ENCODE measurements around the genes PLA2G4F, CDAN1, EPB42 and TGM5.

GRCh38 chr15:42056776-42057916 lies 36.3 kb upstream of the PLA2G4E start:
- RRBS = 9% methylated on average over 15 of the region's 44 CpGs

- RRBS = no CpG with 5 or more reads among the region's 11 CpGs
These were observed 14.6 kb downstream of the PLA2G4F start for GRCh38 chr15:42141845-42142259.

DNA sequence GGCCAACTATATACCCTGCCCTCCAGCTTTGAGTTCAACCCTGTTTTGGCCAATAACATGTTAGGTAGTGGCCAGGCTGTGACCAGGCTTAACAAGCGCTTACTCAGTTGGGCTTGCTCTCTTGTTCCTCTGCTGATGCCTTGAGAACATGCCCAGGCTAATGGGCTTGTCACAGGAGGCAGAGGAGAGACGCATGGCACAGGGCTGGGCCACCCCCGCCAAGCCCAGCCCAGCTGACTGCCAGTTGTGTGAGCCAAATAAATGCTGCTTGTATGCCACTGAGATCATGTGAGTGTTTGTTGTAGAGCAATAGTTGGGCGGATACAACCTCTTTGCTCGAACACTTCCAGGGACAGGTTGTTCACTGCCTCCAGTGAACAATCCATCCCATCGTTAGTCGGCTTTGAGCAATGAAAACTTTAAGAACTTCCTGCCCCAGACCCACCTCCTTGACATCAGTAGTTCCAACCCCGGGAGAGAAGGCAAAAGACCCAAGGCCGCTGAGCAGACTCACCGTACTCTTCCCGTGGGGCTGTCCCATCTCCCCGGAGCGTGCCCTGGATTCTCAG lies 4.2 kb downstream of the PLA2G4F start:
- RRBS = 97% methylated on average over 5 of the region's 13 CpGs

GRCh38 chr15:42156471-42157018 lies at the start of gene PLA2G4F:
Gene PLA2G4F (minus strand): TSS chr15:42156636.
- RRBS = no CpG with 5 or more reads among the region's 5 CpGs

DNA sequence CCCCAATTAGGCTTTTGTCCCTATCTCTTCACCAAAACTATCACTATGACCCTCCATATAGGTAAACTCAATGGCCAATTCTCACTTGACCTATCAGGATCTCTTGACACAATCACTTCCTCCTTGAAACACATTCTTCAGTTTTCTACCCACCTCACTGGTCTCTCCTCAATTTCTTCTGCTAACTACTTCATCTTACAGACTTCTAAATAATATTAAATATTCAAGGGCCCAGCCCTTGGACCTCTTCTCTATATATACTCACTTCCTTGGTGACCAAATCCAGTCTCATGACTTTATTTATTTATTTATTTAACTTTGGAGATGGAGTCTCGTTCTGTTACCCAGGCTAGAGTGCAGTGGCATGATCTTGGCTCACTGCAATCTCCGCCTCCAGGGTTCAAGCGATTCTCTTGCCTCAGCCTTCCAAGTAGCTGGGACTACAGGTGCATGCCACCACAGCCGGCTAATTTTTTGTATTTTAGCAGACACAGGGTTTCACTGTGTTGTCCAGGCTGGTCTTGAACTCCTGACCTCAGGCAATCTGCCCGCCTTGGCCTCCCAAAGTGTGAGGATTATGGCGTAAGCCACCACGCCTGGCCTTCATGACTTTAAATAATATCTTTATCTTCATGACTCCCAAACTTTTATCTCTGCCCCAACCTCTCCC lies 26.8 kb upstream of the VPS39 start:
- RRBS = no CpG with 5 or more reads among the region's 7 CpGs

DNA sequence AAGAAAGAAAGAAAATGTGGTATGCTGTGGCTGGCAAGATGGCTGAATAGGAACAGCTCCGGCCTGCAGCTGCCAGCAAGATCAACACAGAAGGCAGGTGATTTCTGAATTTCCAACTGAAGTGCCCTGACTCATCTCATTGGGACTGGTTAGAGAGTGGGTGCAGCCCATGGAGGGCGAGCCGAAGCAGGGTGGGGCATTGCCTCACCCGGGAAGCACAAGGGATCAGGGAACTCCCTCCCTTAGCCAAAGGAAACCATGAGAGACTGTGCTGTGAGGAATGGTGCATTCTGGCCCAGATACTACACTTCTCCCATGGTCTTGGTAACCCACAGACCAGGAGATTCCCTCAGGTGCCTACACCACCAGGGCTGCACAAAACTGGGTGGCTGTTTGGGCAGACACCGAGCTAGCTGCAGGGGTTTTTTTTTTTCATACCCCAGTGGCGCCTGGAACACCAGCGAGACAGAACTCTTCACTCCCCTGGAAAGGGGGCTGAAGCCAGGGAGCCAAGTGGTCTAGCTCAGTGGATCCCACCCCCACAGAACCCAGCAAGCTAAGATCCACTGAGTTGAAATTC lies 27.9 kb upstream of the TMEM87A start:
- RRBS = no CpG with 5 or more reads among the region's 7 CpGs

DNA sequence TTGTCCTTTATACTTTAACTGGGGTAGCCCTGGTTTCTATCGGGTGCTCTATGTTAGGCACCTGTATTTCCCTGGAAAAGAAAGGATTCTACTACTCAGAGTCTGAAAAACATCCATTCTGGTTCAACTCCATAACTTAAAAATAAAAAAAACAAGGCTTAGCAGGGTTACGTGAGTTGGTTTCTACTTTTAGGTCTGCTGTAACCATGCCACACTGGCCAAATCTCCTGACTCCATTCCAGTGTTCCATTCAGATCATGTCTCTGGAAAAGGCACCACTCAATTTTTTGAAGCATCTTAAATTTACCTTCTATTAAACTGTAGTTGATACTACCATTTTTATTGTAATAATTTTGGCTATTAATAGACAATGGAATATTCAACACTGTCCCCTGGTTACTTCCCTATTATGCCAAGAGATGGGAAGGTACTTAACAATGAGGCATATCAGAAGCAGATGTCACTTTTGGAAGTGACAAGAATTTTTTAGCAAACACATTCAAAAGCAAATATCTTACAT lies 62.1 kb downstream of the CAPN3 start:
- RRBS = no CpG with 5 or more reads among the region's 2 CpGs

DNA sequence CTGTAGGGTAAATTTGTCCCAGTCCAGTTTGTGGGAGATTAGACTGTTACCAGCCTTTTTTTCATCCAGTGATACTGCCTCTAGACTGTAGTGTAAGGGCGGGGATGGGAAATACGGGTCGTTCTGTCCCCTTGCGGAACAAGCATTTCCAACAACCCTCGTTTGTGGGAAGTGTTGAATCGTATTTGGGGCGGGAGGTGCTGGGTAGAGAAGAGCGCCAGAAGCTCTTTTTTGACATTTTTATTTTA lies 476 bp downstream of the HAUS2 start:
- RRBS = no CpG with 5 or more reads among the region's 8 CpGs

GRCh38 chr15:42582617-42583507 lies 7.5 kb downstream of the STARD9 start:
- RRBS = no CpG with 5 or more reads among the region's 8 CpGs

DNA sequence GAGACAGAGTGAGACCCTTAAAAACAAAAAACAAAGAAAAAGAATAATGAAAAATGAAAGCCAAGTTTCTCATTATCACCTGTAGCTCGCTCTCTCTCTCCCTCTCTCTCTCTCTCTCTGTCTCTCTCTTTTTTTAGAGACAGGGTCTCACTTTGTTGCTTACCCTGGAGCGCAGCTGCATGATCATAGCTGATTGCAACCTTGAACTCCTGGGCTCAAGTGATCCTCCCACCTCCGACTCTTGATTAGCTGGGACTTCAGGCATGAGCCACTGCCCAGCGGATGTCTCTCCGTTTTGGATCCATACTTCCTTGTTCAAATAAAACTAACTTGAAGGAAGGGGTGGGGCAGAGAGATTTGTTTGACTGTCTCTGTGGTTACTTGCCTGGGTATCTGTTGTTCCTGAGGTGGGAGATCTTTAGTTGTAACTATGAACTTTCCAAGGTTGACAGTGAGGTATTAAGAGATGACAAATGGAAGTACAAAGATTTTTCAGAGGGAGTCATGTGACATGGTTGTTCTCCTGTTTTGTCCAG lies 46.9 kb downstream of the STARD9 start:
- RRBS = no CpG with 5 or more reads among the region's 5 CpGs

GRCh38 chr15:42681983-42682369 lies 55.0 kb downstream of the CDAN1 start:
- RRBS = no CpG with 5 or more reads among the region's 5 CpGs

- RRBS = 7% methylated on average over 23 of the region's 75 CpGs
These were observed at the start of gene CDAN1 for GRCh38 chr15:42736838-42737922. Gene CDAN1 (minus strand): TSS chr15:42737128.

DNA sequence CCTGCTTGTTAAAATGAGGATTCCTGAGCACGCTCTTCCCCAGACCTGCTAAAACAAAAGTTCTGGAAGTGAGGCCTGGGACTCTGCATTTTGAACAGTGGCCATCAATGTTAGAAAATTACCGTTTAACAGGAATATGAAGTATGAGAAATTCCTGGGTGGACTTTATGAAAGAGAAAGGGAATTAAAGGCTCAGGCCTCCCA lies 37.5 kb upstream of the CDAN1 start:
- RRBS = no CpG with 5 or more reads among the region's 2 CpGs

DNA sequence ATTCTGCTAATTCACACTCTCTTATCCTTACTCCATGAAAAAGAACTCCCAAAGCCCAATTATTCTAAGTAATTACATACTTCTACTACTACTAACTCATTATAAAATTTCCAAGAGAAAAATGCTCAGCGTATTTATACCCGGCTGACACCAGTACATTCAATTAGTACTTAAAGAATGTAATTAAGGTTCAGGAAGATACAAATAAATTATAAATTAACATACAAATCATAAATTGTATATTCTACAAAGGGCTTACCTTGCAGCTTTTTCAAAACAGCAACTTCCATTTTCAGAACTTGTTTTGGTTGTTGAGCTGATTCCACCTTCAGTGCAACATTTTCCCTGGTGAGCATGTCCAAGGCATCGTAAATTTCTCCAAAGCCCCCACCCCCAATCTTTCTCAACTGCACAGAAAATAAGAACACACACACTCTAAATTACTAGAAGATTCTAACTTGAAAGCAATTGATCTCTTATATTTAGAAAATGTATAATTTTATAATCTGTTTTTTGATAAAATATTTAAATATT lies 48.2 kb downstream of the TTBK2 start:
- RRBS = no CpG with 5 or more reads among the region's 3 CpGs

DNA sequence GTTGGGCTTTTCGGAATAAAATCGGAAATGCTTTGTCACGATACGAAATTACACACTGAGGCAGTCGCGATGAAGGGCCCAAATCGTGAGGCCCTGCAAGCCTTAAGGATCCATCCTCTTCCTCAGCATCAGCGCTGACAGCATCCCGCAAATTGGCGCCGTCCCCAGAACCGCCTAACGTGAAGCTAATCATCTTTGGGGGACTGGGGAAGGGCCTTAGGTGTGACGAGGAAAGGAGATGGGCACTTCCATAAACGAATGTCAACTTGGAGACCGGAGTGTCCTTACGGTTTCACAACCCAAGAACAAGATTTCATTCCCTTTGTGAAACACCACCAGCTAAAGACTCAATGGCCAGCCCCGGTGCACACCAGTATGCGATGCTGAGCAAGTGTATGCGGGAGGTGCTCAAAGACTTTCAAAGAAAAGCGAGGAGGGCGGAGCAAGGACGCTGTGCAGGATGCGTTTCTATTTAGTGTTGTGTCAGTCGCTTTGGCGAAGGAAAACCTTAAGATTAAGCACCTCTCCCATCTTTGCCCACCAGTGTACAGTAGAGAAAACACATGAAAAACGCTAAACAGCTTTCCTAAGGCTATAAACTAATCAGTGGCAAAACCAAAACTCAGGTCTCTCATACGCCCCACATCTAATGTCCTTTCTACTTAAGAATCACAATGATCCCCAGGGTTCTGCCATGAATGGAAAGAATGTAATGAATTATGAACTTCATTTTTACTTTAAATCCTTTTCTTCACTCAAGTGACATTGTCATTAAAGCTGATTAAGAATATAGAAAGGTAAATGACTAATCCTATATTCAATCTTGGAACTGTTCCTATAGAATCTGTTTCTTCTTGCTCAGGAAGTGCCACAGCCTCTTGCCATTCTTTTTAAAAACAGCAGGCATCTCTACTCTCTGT lies 906 bp upstream of the TTBK2 start:
- RRBS = 41% methylated on average over 3 of the region's 28 CpGs

- RRBS = no CpG with 5 or more reads among the region's 1 CpG
These were observed 17.0 kb upstream of the CCNDBP1 start for GRCh38 chr15:43168220-43168594.

GRCh38 chr15:43220686-43221299 lies at the start of gene EPB42:
Gene EPB42 (minus strand): TSS chr15:43221018.
- RRBS = no CpG with 5 or more reads among the region's 8 CpGs

GRCh38 chr15:43266752-43267350 lies at the start of gene TGM5:
Gene TGM5 (minus strand): TSS chr15:43266928.
- RRBS = no CpG with 5 or more reads among the region's 9 CpGs

All from OVCAR3 (cell line).